Metastatic Breast Carcinoma in the Brain (tissue), 10 donors: ENCODE measurements around the genes OOSP3 and CD5.

- PRO-cap, 10 experiments: no peak in any of the 10 experiments
Measured at GRCh38 chr11:59878482-59878986, at the start of gene OOSP3. Gene OOSP3 (plus strand): TSS chr11:59878782.

- PRO-cap, 10 experiments: peak in 2 of 10 experiments; most common plus-strand start chr11:60180437 (in 2)
Measured at GRCh38 chr11:60179875-60180747, 2.8 kb downstream of the MS4A6A start.

DNA sequence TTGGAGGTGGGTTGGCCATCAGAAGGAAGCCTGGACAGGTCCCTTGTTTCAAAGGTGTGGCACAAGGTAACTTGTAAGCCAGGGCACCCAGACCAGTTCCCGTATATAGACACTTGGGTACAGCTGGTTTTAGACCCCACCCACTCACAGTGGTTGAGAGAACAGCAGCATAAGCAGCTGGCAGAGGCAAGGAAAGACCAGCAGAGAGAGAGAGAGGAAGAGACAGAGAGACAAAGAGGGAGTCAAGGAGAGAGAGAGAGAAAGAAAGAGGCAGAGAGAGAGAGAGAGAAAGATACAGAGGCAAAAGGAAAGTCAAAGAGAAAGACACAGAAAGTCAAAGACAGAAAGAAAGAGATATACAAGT, 3.7 kb upstream of the MS4A6A start:
- PRO-cap, 10 experiments: no peak in any of the 10 experiments

DNA sequence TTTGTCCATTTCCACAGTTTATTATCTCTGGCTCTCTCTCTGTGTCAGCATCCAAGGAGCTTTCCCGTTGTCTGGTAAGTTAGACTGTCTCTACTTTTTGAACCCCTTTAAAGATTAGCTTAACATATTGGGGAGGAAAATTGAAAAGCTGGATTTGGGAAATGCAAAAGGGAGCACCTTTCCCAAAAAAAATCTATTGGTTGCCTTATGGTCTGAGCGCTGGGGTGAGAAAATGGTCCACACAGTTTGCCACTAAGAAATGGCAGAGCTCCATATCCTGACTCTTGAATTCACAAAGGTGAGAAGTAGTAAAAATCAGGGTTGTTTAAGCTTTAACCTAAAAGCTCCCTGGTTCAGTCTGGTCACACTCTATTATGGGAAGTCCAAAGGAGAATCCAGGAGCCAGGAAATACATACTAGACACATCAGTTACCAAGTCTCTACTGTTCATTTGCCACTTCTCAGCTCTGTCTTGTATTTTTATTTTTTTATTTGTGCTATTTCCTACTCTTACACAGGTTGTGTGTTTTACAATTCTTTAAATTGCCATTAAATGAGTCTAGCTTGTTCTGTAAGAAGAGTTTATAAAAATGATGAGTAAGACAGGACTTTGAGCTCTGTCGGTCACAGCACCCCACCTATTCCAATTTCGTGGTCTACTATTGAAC, 9.5 kb downstream of the MS4A12 start:
- PRO-cap, 10 experiments: no peak in any of the 10 experiments

GRCh38 chr11:60594306-60594526, 79.0 kb downstream of the MS4A13 start:
- PRO-cap, 10 experiments: peak in 2 of 10 experiments; most common plus-strand start chr11:60594385 (in 2)

DNA sequence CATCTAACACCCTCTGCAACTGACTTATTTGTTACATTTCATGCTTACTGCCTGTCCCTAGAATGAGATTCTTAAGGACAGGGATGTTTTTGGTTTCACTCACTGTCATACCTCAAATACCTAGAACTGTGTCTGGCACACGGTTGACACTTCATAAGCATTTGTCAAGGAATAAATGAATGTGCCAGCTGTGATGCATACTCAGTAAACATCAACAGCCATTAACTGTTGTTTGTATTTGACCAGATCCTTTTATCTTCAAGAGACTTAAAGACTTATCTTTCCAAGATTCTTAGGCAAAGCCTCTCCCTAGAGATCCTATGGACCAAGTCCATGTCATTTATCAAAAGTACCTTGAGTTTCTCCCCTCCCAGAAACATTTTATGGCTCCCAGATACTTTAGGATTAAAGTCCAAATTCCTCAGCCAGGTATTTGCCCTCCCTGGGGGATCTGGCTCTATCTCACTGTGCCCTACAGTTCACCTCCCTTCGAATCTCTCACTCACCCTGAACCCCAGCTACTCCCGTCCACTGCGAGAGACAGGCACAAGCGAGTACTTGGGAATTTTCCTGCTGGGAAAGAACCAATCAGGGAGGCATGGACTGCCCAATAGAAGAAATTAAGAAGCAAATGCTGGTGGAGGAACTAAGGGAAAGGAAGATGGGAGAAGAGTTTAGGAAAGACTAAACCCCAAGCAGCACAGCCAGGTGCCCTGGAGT, 11.8 kb downstream of the MS4A8 start:
- PRO-cap, 10 experiments: no peak in any of the 10 experiments

DNA sequence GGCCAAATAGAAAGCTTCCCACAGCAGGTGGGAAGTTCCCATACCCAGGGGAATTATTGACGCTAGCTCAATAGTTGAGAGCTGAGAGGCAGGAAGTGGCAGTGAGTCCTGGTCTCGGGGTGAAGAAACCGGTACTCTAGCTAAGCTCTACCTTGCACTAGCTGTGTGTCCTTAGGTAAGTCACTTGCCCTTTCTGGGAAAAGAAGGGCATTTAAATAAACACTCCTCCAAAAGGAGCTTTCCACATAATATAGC, 6.5 kb downstream of the MS4A15 start:
- PRO-cap, 10 experiments: no peak in any of the 10 experiments

- PRO-cap, 10 experiments: no peak in any of the 10 experiments
Measured at GRCh38 chr11:60776119-60776488, 9.0 kb upstream of the MS4A10 start.

- PRO-cap, 10 experiments: no peak in any of the 10 experiments
Measured at GRCh38 chr11:60843077-60843727, 1.3 kb downstream of the CCDC86 start.

- PRO-cap, 10 experiments: no peak in any of the 10 experiments
Measured at GRCh38 chr11:60878562-60878773, 11.1 kb downstream of the ZP1 start.

DNA sequence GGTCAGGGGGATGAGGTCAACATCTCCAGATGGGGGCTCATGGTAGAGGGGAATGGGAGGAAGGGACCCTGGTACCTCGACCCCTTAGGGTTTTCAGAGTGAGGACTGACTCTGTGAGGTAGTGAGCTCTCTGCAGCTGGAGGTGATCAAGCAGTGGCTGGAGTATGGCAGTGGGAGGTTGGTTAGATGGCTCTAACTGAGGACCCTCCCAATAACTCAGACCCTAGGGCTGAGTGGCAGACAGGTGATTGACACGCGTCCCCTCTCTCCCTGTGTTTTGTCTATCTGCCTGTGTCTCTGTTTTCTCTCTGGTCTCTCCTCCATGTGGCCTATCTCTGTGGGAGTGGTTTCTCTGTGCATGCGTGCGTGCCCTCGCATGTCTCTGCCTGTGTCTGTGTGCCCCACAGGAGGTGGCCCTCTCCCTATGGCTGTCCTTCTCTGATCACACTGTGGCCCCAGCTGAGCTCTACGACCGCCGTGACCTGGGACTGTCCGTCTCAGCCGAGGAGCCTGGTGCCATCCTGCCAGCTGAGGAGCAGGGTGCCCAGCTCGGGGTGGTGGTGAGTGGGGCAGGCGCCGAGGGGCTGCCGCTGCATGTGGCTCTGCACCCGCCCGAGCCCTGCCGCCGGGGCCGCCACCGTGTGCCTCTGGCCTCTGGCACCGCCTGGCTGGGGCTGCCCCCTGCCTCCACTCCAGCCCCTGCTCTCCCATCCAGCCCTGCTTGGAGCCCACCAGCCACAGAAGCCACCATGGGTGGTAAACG, 11.4 kb downstream of the TMEM132A start:
- PRO-cap, 10 experiments: no peak in any of the 10 experiments

DNA sequence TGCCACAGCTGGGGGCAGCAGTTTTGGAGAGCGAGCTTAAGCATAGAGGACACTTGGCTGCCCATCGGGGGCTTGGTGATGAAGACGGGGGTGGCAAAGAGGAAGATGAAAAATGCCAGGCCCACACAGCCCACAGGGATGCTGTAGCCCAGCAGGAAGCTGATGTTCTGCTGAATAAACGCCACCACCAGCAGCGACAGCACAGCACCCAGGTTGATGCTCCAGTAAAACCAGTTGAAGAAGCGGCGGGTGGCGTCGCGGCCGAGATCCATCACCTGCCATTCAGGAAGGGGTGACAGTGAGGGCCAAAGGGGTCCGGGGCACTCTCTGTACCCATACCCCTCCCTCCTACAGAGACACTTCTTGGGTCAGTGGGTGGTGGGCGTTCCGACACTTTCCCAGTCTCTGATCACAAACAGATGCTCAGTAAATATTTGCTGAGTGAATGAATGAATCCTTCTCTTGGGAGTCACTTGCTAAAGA, 5.4 kb downstream of the SLC15A3 start:
- PRO-cap, 10 experiments: no peak in any of the 10 experiments

DNA sequence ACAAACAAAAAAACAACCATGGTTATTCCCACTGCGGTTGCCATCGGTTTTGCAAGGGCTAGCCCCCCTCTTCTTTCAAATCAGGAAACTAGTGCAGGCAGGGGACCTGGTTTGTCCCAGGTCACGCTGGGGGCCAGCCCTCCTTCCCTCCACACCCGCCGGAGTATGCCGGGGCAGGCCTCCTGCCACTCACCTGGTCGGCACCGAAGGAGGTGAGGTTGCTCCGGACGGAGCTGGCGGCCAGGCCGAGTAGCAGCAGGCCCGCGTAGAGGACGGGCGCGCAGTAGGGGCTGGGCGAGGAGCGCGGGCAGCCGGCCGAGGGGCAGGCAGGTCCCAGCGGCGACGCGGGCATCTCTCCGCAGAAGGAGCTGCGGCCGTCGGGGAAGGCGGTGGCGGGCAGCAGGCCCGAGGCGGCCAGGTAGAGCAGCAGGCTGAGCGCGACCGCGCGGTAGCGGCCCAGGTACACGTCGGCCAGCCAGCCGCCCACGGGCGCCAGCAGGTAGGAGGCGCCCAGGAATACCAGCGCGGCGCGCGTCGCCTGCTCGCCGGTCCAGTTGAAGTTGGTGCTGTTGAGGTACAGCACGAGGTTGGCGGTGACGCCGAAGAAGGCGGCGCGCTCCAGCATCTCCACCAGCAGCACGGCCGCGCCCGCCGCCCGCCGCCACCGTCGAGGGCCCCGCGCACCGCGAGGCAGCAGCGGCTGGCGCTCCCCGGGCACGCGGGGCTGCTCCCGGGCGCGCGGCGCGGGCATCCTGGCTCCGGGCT, 993 bp downstream of the SLC15A3 start:
- PRO-cap, 10 experiments: peak in 4 of 10 experiments; most common plus-strand start position 548 of the sequence (in 2); most common minus-strand start position 562 of the sequence (in 4)

DNA sequence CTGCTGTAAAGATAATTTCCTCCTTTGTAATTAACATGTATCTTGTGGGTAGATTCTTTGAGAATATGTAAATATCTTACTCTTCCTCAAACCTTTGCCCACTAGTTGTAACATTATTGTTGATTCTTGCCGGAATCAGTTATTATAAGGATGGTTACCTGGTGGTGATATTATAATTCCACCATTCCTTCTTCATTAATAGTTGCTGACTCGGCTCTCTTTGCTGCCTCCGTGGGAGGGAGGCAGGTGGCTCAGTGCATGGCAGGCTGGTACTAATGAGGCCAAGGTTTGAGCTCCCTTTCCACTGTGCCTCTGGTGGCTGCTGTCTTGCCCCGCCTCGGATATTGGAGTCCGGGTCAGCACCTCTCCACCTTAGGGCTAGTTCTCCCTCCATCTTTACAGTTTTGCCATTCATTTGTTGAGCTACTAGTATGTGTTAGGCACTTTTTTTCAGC, 12.6 kb downstream of the CD6 start:
- PRO-cap, 10 experiments: no peak in any of the 10 experiments

- PRO-cap, 10 experiments: peak in 4 of 10 experiments; most common plus-strand start chr11:61102489 (in 3)
Measured at GRCh38 chr11:61101950-61102649, at the start of gene CD5. Gene CD5 (plus strand): TSS chr11:61102489.

DNA sequence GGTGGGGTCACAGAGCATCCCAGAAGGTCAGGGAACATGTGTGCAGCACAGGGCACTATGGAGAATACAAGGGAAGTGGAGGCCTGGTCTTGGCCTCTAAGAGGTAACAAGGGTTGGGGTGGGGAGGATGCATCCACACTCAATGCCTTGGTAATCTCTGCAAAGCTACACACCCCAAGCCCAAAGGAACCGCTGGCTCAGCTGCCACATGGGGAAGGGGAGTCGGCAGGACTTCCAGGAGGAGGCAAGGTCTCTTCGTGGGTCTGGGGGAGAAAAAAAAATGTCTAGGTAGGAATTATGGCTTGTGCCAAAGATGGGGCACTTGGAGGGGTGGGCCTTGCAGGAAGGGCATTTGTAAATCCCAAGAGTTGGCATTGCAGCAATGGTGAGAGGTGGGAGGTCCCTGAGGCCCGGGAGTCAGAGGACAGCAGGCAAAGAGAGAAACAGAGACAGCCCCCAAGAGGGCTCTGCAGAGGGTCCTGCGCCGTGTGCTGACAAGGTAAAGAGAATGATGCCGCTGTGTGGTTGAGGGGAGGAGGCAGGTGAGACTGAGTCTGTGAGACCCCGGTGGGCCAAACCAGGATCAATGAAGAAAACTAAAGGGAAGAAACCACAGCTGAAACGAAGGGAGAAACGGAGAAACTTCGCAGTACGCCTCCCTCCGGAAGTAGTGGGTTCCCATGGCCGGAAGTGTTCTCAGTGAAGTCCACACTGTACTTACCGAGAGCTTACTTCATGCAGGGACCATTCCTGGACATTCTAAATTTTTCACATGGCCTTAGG, 17.5 kb downstream of the CD5 start:
- PRO-cap, 10 experiments: no peak in any of the 10 experiments

GRCh38 chr11:61149814-61150302, 11.4 kb downstream of the VPS37C start:
- PRO-cap, 10 experiments: peak in 4 of 10 experiments; most common plus-strand start chr11:61149872 (in 1); most common minus-strand start chr11:61150118 (in 1)

GRCh38 chr11:61332099-61332960, 575 bp downstream of the DDB1 start:
- PRO-cap, 10 experiments: peak in 1 of 10 experiments; most common plus-strand start chr11:61332875 (in 1)

DNA sequence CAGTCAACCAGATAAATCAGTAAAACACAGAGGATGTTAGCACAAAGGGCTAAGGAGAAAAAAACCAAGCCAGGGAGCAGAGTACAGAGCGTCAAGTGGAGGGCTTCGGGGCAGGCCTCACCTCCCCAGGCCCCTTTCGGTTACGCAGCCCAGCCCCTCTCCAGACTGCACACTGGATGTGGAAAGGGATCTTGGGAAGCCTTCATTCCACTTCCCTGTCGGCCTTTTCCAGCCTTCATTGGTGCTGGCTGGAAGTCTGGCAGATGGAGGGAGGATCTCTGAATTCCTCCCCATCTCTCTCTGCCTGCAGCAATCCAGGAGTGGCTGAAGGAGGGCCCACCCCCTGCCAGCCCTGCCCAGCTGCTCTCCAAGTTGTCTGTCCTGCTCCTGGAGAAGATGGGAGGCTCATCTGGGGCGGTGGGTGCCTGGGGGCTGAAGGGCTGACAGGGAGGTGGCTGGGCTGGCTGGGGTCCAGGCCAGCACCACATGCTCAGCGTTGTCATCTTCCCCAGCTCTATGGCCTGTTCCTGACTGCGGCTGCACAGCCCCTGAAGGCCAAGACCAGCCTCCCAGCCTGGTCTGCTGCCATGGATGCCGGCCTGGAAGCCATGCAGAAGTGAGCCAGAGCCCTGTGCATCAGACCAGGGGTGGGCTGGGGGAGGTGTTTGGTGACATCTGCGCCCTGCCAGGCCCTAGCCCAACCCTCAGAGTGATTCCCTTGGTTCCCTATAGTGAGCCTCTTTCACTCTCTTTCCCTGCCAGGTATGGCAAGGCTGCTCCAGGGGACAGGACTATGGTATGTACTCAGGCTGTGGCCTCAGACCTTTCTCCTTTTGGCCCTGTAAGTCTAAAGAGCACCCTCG, 12.2 kb downstream of the TKFC start:
- PRO-cap, 10 experiments: no peak in any of the 10 experiments

GRCh38 chr11:61347331-61348624, 13.9 kb downstream of the CYB561A3 start:
- PRO-cap, 10 experiments: peak in 1 of 10 experiments; most common minus-strand start chr11:61348049 (in 1)